Kidney (tissue), 2 donors: ENCODE measurements around a stretch of chr2.

- PRO-cap = no peak
- RRBS = 9% methylated on average over 2 of the region's 16 CpGs
Observed at GRCh38 chr2:43155817-43156528, 70.4 kb downstream of the ZFP36L2 start.

DNA sequence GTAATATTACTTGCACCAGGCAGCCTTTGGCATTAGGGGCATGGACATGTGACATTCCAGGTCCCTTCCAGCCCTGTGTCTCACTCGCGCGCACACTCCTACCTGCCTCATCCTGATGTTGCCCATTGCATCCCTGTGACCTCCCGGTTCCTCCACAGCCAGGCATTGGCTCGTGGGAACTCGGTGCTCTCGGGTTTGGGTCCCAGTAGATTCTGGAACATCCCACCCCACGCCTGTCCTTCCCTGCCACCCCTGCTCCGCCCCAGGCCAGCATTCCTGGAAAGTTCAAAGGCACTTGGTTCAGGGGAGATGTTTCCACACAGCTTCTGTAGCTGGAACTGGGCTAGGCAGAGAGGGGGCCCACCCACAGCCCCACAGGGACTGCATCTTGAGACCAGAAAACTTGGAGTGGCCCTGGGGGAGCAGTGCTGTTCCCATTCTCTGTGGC, 69.0 kb downstream of the ZFP36L2 start:
- PRO-cap = no peak
- RRBS = no CpG with 5 or more reads among the region's 9 CpGs

GRCh38 chr2:43268891-43269559, 42.6 kb upstream of the ZFP36L2 start:
- PRO-cap = no peak
- RRBS = no CpG with 5 or more reads among the region's 16 CpGs

DNA sequence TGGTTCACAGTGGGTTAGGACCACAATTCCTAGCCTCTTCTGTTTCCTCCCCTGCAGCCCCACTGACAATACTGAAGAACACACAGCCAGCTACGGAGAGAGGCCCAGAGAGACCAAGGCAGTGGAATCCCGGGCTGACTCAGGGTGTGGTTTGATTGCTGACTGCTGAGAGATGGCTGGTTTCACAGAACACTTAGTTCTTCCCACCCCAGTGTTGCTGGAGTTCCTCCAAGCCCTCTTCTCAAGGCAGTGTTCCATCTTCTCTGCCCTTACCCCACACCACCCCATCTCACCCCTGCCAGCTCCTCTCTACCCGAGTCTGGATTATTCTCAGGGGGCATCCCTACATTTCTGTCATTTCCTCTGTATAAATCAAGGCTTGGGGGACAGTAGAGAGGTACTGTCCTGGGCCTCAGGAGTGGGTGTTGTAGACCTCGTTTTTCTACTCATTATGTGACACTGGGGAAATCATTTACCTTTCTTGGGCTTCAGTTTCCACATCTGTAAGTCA, 43.4 kb upstream of the ZFP36L2 start:
- PRO-cap = no peak
- RRBS = no CpG with 5 or more reads among the region's 4 CpGs

DNA sequence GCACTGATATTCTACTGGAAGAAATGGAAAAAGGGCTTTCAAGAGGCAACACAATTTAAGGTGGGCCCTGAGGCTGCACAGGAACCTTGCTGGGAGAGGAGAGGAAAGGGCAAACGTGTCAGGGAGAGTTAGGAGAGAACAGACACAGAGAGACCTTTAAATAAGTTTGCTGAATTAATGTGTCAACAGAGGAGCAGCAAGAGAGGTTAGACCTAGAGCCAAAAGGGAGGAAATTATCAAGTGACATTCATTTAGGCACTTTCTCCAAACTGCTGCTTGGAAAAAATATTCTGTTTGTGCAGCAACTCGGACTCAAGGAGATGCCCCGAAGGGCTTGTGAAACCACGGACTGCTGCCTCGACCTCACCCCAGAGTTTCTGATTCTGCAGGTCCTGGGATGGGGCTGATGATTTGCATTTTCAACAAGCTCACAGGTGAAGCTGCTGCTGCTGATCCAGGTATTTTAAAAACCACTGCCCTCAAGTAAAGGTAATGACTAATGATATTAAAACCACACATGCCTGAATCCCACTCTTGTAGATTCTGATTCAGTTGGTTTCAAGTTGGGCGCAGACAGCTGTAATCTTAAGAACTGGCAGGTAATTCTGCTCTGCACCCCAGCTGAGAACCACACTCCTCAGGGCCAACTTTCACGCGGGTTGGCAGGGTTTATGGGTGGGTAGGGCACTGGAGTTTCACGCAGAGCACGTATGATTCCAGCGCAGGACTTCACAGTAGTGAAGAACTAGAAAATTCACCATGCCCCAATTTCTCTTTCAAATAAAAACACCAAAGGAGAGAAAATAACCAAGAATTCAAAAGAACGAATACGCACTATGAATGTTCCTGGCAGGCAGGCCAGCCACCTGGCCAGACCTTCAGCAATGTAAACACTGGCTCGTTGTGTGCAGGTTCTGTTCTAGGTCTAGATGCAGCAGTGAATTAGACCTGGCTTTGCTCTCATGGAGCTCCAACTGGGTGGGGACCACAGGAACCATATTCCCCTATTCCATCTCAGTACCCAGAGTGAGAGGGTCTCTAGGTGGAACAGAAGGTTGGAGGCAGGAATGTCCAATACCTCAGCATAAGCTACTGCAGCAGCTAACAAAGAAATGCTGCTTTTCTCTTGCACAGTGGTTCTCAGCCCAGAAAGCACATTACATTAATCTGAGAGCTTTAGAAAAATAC, 74.5 kb upstream of the ZFP36L2 start:
- PRO-cap = unidirectional peak, plus-strand start at position 551 of the sequence
- RRBS = no CpG with 5 or more reads among the region's 14 CpGs

DNA sequence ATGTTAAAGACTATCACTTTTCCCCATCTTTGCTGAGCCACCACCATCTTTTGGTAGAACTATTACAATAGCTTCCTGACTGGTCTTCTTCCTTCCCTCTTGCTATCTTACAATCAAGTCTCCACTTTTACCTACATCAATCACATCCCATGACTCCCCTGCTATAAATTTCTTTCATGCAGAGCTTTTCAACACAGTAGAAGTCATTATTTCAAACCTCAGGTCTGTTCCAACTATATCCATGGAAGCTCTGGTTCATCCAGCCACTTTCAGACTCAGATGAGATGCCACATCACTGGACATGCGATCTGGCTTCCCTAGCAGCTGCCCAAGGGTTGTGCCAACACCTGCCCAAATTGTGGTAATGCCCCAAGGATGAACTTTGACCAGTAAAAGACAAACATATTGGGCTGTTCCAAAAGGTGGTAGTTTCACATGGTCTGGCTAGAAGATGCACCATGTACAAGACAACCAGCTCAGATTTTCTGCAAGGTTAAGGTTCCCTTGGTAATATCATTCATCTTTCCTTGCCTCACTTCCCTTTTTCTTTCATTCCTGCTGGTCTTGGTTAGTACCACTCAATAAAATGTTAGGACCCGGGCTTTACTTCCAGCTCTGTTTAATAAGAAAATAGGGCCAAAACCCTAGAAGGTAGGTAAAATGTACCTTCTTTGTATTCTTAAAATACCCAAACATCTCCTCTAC, 101.9 kb downstream of the THADA start:
- PRO-cap = no peak
- RRBS = no CpG with 5 or more reads among the region's 2 CpGs

DNA sequence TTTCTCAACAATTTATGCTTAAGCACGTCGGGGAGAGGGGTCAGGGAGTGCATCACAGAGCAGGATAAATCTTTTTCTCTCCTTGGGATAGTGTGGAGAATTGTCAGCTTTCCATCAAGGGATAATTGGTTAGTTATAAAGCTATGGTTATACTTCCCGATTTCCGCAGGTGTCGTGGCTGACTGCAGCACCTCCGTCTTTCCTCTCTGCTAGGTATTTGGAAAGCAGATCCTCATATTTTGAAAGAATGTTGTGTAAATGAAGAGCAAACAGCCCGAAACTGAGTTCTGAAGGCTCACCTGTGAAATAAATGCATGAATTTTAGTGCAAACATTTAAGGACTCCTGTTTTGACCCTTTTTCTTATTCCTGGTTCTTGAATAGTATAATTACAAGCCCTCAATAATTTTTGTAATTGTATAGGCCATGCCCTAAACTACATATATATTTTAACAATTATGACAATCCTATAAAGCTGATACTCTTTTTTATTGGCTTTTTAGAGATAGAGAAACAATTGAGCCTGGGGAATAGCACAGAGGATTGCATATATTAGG, 899 bp downstream of the DYNC2LI1 start:
- PRO-cap = unidirectional peak, minus-strand start at position 208 of the sequence
- RRBS = no CpG with 5 or more reads among the region's 7 CpGs

- PRO-cap = no peak
- RRBS = no CpG with 5 or more reads among the region's 3 CpGs
Observed at GRCh38 chr2:43780043-43780497, 6.2 kb downstream of the DYNC2LI1 start.

GRCh38 chr2:43806452-43807118, 32.1 kb downstream of the ABCG5 start:
- PRO-cap = no peak
- RRBS = no CpG with 5 or more reads among the region's 3 CpGs

DNA sequence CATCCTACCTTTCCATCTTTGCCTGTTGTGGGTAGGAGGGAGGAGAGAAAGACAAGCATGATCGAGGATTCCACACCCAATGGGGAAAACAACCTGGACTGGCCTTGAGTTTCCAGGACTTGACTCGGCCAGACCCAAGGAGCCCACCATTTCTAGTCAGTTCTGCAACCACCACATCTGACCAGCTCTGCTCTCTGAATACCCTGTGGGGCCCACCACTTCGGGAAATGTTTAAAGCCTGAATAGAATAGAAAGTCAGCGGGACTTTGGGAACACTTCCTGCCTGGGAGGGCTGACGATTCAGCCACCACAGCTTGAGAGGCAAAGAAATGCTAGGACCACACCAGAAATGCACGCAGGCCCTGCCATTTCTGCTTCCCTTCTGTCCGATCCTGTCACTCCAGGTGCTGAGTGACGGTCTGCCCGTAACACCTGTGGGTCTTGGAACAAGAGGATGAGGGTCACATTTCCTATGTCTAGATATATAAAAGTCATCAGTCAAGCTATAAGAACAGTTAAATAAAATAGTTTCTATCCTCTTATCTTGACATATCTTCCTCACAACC, 1.4 kb downstream of the ABCG8 start:
- PRO-cap = no peak
- RRBS = no CpG with 5 or more reads among the region's 9 CpGs

DNA sequence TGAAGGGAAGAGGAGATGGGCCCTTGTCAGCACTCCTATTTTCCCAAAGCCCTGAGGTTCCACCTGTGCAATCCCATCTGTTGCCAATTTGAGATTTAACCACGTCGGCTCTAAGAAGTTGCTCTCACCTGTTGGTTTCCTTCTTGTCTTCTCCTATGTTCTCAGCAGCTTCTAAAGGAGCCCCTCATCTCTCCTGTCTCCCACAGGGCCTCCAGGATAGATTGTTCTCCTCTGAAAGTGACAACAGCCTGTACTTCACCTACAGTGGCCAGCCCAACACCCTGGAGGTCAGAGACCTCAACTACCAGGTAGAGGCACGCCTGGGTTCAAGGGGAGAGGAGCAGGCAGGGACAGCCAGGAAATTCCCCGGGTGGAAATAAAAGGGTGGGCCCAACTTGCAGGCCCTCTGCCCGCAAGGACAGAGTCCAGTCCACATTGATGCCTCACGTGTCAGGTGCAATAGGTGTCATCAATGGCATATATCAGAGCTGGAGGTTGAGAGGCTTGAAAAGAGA, 5.6 kb downstream of the ABCG8 start:
- PRO-cap = no peak
- RRBS = 86% methylated on average over 1 of the region's 6 CpGs

DNA sequence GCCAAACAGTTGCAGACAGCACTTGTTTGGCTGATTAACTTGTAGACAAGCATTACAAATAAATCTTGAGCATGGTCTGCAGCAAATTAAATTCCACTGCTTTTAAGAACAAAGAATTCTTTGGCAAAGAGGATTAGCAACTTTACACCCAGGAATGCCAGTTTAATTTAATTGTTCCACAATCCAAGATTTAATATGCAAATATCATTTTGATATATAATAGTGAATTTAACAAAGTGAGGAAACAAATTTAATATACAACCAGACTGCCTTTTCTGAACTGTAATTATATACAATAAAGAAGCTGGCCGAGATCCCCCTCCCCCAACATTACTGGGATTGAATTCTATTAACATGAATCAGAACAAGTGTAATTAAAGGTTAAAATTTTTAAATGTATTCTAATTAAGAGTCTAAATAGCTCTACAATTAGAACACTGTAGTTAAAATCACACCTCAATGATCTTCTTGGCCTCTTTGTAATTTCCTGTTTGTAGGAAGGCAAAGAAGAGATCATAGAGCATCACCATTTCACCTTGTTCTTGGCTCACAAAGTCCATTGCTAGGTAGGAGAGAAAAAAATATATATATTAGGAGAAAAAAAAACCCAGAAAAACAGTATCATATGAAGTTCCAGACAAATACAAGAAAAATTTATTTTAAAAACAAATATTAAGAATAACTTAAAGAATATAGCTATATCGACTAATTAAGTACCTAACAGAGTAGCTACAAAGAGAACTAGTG, 61.9 kb downstream of the LRPPRC start:
- PRO-cap = no peak
- RRBS = no CpG with 5 or more reads among the region's 2 CpGs

- PRO-cap = no peak
- RRBS = no CpG with 5 or more reads among the region's 7 CpGs
Observed at GRCh38 chr2:44061910-44062306, 66.1 kb upstream of the LRPPRC start.

DNA sequence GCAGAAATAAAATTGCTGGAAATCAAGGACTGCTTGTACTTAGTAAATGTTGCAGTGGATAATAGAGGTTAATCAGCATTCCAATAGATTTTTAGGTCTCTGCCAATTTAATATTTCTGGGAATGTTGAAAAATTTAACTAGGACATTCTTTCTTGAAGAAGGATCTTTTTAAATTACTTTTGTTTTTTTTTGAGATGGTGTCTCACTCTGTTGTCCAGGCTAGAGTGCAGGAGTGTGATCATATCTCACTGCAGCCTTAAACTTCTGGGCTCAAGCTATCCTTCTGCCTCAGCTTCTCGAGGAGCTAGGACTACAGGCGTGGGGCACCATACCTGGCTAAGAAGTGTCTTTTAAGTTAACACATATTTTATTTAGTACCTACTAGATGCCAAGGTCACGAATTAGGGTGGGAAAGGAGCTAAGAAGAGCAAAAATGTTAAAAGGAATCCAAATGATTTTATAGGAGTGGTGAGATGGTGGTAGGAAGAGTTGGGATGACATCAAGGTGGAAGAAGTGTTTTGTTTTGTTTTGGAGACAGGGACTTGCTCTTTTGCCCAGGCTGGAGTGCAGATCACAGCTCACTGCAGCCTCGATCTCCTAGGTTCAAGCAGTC, 11.9 kb downstream of the PPM1B start:
- PRO-cap = no peak
- RRBS = no CpG with 5 or more reads among the region's 4 CpGs

GRCh38 chr2:44399514-44399934, 37.8 kb downstream of the CAMKMT start:
- PRO-cap = no peak
- RRBS = no CpG with 5 or more reads among the region's 4 CpGs

- PRO-cap = unidirectional peak, plus-strand start at chr2:44786674
- RRBS = no CpG with 5 or more reads among the region's 4 CpGs
Observed at GRCh38 chr2:44786558-44786863, 155.0 kb upstream of the SIX3 start.

GRCh38 chr2:44952019-44952641, 10.6 kb downstream of the SIX3 start:
- PRO-cap = no peak
- RRBS = 5% methylated on average over 24 of the region's 49 CpGs

GRCh38 chr2:45000349-45001097, 8.7 kb downstream of the SIX2 start:
- PRO-cap = unidirectional peak, minus-strand start at chr2:45000649
- RRBS = 20% methylated on average over 19 of the region's 48 CpGs

DNA sequence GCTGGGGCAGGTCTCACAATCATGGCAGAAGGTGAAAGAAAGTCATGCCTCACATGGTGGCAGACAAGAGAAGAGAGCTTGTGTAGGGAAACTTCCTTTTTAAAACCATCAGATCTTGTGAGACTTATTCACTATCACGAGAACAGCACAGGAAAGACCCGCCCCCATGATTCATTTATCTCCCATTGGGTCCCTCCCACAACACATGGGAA, 183.2 kb upstream of the SIX2 start:
- PRO-cap = no peak
- RRBS = no CpG with 5 or more reads among the region's 2 CpGs

- PRO-cap = no peak
- RRBS = no CpG with 5 or more reads among the region's 2 CpGs
Observed at GRCh38 chr2:45273527-45273731, 264.2 kb upstream of the SIX2 start.